Islet of Langerhans (tissue), 1 donor: ENCODE data around the genes ELP4 and PAX6.

DNA sequence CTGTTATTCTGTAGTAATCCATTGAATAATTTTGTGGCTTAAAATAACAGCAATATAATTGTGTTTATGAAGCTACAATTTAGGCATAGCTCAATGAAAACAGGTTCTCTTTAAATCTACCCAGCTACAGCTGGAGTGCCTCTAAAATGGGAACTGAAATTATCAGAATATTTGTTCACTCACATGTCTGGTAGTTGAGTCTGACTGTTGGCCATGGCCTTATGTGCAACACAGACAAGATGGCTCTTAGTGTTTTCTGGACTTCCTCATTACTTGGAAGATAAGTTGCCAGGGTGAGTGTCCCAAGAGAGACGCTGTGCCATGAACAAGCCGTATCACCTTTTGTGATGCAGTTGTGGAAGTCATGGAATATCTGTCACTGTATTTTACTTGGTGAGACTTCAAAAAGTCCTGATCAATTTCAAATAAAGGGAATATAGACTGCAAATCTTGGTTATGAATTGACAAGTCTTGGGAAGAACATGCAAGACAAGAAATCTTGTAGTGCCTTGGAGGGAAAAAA is 244.3 kb upstream of the ANO3 start:
- RRBS: no CpG with 5 or more reads among the region's 2 CpGs

- RRBS: no CpG with 5 or more reads among the region's 1 CpG
These were observed 143.3 kb upstream of the ANO3 start for GRCh38 chr11:26188521-26189100.

DNA sequence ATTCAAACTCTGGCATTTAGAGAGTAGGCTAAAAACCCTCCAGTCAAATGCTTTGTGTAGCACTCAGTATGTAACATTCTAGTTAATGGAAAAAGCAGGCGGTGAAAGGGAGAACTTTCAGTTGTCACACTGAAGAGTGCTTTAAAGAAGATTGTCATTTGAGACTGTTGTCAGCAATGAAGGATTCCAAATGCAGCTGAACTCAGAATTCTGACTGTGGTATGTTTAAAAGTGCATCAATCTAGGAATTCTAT is 98.2 kb downstream of the MUC15 start:
- RRBS: no CpG with 5 or more reads among the region's 1 CpG

- RRBS: no CpG with 5 or more reads among the region's 3 CpGs
These were observed 46.4 kb upstream of the FIBIN start for GRCh38 chr11:26947370-26948126.

DNA sequence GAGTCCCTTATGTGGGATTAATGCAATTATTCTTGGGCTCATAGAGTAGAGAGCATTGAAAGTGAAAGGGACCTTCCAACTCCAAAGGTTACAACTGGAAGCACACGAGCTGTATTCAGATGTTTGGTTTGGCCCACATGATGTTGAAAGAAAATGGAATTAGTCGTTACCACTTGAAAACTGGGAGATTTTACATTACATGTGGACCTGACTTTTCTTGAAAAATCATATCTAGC is 53.6 kb downstream of the BBOX1 start:
- RRBS: no CpG with 5 or more reads among the region's 2 CpGs

DNA sequence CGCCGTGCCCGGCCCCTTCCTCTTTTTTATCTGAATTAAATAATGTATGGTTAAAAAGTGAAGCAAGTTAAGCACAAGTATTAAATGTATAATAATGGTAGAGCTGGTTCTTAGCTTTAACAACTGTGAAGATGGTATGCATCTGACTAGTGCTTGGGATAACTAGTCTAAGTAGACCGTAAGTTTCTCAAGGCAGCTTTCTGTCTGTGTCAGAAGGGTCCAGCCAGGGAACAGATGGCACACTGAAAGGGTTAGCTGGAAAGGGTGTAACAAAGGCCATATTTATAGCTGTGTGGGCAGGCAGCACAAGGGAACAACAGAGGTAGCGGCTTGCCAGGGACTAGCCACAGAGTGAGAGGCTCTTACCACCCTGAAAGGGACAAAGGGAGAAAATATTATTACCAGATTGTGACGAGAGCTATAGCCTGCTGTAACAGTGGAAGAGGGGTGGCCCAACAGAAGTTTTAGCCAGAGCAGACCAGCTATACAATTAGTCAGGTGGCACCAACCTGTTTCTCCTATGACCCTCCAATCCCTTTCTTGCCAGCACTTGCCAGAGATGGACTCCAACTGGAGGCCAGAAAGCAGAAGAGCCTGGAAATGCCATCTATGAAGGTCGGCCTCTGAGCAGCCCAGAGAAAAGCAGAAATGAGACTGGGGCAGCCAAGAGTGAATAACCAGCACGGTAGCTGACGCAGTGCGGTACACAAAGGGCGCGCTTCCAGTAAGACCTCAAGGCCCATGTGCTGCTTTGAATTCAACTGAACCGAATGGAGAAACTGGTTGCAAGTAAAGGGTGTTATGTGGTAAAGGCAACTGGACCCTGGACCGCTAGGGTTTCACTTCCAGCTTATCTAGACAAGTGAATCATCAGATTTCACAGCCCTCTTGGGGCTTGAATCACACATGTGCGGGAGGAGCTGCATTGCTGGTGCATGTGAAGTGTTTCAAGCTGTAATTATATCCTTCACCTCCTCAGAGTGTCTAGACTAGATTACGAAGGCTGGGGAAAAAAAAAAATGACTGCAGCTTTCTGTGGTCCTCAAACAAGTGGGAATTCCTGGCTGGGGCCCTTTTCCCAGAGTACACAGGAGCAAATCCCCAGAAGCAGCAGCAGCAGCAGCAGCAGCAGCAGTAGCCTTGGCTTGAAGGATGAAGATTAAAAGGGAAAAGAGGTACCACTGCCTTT is 129.1 kb downstream of the CCDC34 start:
- RRBS: no CpG with 5 or more reads among the region's 16 CpGs

DNA sequence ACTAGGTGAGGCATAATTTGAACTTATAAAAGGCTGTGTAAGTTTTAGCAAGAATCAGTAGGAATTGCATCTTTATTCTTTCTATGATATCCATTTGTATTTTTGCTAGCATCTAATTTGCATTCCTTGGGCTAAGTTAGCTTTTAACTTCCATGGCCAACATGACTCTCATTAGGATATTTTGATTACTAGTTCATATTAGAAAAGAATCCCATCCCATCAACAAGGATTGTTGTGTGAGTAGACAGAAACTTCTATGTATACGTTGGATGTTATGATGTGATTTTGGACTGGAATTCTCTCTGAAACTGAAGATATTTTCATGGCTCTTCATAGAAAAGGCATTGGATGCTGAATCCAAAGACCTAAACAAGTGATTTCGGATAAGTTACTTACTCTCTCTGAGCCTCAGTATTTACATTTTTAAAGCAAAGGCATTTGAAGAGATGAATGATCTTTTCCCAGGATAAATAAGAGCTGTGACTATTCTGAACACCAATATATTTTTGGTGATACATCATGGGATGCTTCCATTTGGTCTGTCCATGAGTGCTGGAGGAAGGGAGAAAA is 104.7 kb downstream of the CCDC34 start:
- RRBS: no CpG with 5 or more reads among the region's 2 CpGs

GRCh38 chr11:27455141-27455737 is 17.4 kb downstream of the LGR4 start:
- RRBS: no CpG with 5 or more reads among the region's 4 CpGs

- RRBS: no CpG with 5 or more reads among the region's 8 CpGs
These were observed 3.6 kb downstream of the LGR4 start for GRCh38 chr11:27468959-27469507.

- RRBS: 4% methylated on average over 32 of the region's 65 CpGs
These were observed 723 bp downstream of the LGR4 start for GRCh38 chr11:27471766-27472368.

DNA sequence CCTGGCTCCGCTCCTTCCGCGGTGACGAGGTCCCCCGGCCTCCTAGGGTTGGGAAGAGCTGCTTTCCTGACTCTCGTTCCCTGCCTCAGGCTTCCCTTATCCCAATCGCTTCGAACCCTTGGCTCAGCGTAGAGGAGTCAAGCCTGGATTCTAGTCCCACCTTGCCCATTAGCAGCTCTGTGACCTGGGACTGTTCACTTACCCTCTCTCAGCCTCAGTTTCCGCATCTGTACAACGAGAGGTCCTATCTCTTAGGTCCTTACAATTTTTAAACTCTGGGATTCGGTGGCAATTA is 312 bp upstream of the LIN7C start:
- RRBS: no CpG with 5 or more reads among the region's 12 CpGs

- RRBS: no CpG with 5 or more reads among the region's 3 CpGs
These were observed 65.5 kb downstream of the BDNF start for GRCh38 chr11:27634767-27635227.

GRCh38 chr11:28110001-28111373 is 2.3 kb downstream of the METTL15 start:
- RRBS: 4% methylated on average over 5 of the region's 34 CpGs

DNA sequence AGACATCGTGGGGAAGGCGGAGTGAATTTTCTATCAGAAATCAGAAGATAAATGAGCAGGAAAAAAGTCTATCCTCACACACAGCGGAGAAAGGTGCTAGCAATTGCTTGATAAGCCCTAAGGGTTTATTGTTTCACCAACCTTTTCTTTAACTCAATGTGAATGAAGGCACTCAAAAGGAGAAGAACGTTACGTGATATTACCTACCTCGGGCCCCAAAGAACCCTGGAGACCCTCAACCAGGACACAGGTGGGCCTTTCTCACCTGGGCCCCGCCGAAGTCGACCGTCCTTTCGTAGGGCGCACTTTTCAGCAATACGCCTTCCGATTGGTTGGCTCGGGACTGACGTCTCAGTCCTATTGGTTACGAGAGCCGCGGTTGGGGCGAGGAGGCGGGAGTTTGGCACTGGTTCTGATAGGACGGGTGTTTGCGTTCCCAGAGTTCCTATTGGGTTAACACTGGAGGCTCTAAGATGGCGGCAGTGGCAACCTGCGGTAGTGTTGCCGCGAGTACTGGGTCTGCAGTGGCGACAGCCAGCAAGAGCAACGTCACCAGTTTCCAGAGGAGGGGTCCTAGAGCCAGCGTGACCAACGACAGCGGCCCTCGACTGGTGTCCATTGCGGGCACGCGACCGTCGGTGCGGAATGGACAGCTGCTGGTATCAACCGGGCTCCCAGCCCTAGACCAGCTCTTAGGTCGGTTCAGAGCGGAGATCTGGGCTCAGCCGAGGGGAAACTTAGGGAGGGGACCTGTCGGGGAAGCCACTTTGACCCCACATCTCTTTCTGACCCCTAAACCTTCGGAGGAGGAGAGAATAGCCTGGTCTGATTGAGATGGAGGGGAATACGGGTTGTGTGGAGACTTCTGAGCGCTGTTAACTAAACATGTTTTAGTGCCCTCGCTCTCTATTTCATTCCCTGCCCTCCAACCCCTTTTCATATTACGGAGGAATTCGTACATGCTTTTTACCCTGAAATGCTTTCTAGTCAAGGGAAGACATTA is at the start of gene ELP4:
Gene ELP4 (plus strand): TSS at position 456 of the 1,003 bp plus-strand sequence.
- RRBS: no CpG with 5 or more reads among the region's 50 CpGs

DNA sequence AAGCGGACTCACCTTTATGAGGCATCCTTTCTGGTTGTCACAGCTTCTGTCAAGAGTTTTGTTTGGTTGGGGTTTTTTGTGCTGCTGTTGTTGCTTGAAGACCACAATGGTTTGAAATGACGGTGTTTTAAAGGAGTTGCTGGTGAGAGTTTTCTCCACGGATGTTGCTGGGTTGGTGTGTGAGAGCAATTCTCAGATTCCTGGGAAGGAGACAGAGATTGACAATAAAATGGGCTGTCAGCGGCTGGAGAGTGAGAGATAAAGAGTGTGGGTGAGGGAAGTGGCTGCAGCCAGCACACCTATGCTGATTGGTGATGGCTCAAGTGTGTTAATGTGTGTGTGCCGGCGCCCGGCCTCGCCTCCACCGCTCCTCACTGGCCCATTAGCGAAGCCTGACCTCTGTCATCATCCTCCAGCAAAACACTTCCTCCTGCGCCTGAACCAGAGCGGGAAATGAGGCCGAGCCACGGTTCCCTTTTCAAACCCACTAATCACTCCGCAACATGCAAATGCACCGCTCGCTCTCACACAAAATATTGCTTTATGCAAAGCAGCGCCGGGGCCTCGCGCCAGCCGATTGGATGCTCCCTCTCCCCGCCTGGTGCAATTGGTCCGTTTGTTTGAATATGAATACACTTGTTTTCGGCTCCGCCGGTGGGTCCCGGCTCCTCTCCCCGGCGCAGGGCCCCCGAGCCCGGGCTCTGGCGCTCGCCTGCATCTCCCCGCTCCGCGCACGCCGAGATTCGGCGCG is at the start of gene PAX6:
Gene PAX6 (minus strand): TSS at position 507 of the 751 bp plus-strand sequence.
- RRBS: 4% methylated on average over 7 of the region's 42 CpGs

DNA sequence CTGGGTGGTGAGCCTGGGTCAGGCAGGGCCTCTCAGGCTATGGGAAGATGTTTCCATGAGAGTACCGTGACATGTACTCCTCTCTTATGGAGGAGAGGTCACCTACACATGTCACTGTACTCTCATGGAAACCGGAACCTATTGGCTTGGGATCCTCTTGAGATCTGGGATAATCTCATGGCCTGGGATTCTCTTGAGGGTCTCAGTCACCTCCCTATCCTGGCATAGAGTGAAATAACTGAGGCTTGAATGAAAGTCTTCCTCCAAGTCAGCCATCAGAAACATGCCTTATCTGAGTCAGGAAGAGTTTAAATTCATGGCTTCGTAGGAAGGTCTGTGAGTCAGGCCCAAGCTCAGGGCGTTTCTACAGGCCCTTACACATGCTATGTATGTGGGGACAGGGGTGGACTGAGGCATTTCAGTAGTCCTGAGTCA is 134.7 kb upstream of the RCN1 start:
- RRBS: no CpG with 5 or more reads among the region's 4 CpGs

DNA sequence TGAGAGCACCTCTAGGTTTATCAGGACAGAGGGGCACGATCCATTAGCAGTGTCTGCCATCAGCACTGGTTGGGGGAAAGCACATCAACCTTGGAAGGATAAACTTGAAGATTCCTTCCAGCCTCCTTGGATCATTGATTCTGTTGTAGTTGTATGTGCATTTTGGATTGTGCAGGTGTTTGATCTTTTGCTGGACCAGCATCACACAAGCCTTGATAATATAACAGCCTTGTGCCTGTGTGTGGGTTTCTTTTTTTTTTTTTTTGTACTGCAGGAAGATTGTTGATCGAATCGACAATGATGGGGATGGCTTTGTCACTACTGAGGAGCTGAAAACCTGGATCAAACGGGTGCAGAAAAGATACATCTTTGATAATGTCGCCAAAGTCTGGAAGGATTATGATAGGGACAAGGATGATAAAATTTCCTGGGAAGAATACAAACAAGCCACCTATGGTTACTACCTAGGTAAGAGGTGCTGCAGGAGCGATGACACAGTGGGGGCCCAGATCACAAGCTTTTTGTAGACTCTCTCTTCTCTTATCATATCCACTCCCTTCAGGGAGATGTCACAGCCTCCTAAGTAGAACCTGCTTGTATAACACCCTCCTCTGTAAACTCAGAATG is 6.1 kb downstream of the RCN1 start:
- RRBS: no CpG with 5 or more reads among the region's 6 CpGs

- RRBS: no CpG with 5 or more reads among the region's 5 CpGs
These were observed 30.1 kb downstream of the RCN1 start for GRCh38 chr11:32120976-32121343.

DNA sequence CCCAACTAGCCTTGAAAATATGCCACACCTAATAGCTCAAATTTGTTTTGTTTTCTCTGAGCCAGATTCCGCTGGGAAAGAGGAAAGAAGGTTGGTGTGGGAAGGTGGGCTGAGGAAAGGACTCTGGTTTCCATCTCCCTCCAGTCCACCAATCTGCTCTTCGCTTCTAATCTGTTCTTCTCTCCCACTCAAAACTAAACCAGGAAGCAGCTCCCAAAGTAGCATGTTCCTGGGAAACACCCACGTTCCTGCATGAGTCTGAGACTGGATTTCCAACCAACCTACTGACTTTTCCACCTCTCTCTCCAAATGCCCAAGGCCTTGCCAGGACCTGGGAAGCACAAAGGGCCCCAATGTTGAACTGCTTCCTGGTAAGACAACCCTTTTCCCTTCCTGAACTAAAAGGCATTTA is 110.2 kb downstream of the WT1 start:
- RRBS: no CpG with 5 or more reads among the region's 3 CpGs

DNA sequence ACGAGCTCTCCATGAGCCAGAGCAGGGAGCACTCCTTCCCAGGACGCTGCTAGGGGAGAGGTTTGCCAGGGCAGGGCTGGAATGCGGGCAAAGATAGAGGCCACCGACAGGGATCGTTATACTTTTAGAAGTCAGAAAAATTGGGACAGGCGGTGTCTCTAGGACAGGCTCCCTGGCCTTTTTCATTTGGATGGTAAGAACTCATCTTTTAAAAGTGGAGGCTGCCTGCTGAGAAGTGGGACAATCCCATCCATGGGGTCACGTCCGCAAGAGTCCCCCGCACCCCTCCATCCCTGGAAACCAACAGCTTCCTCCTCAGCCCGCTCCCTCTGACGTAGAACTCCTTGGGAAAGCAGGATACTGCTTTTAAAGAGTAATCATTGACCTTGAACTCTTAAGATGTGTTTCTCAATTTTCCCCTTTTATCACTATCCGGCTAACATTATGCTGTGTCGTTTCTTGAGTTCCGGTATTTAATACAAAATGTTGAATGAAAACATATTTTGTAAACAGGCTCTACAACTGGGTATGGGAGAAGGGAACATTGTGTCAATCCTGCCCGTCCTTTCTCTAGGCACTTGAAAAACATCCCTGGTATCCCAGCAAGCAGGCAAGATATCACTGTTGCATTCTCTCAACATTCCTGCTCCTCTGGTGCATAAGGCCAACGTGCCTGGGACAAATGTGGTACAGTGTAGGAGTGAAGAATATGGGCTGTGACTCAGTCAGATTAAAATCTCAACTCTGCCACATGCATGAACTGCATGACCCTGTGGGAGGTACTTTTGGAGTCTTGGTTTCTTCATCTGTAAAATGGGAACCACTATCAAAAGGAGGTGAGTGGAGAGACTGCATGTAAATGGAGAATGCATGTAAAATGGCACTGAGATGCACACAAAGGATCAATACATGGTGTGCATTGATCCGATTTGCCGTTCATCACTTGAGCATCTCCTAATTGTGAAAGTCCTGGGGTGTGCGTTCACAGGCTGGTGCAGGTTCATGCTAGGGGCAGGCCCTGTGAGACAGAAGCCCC is 52.9 kb downstream of the WT1 start:
- RRBS: no CpG with 5 or more reads among the region's 19 CpGs